ENCODE measurements around the gene GPR176.

DNA sequence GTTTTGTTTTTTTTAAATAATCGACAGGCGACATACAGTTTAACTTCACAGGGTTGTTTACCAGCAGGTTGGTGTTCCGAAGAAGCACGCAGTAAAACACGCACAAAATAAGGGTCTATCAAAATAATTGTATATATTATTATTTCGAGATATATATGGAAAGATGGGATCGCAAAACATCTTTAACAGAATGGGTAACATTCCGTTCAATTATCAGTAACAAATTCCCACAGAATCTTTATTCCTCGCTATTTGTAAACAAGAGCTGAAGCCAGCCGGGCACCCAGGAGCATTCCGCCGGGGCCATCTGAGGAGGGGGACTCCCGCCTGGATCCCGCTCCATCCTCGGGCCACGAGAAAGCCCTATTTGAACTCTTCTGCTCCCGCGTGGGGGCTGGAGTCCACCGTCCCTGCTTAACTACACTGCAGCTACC lies 768 bp downstream of the GPR176 start:
- PRO-cap, result no peak
- RAMPAGE, long total RNA, 4 experiments, result no peak in any of the 4 experiments

DNA sequence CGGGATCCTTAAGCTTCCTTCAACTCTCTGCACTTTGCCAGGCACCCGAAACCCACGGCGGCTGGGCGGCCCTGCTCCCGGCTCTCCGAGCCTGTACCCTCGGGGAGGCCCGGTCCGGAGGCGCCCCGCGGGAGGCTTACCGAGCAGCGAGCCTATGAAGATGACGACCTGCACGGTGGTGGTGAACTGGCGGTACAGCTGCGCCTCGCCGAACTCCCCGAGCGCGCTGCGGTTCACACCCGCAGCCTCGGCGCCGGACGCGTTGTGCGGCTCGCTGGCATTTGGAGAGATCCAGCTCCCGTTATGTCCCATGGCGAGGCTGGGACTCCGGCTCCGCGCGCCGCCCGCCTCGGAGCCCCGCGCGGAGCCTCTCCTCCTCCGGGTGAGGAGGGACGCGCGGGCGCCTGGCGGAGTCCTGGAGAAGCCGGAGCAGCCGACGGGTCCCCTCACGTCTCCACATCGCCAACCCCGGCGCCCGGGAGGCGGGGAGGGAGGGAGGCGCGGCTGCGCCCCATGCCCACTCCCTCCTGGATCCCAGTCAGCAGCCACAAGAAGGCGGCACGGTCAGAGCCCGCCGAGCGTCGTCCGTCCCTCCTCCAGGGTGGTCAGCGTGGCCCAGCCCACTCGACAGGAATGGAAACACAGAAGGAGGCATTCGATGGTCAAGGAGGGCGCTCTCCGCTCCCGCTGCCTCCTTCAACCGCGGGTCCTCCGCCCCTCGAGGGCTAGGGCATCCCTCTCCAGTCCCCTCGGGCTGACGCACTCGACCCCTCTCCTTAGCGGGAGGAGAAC lies at the start of gene GPR176:
Gene GPR176 (minus strand): TSS at position 552 of the 792 bp plus-strand sequence.
- PRO-cap, result bidirectional peak, plus-strand start at position 654 of the sequence, minus-strand start at position 635 of the sequence
- RAMPAGE, long total RNA, 4 experiments, result start-site peak on the minus strand in 2 of 4 experiments, centred at positions 448 to 553 of the sequence, 7 to 27 reads per replicate

GRCh38 chr15:40045569-40045903 lies 6.6 kb upstream of the SRP14 start:
- PRO-cap, result bidirectional peak, plus-strand start at chr15:40045774, minus-strand start at chr15:40045715
- RAMPAGE, long total RNA, 4 experiments, result no peak in any of the 4 experiments

GRCh38 chr15:40064529-40064996 lies 25.6 kb upstream of the SRP14 start:
- PRO-cap, result unidirectional peak, minus-strand start at chr15:40064782
- RAMPAGE, long total RNA, 4 experiments, result no peak in any of the 4 experiments

GRCh38 chr15:40075290-40076138 lies 33.2 kb downstream of the BMF start:
- PRO-cap, result no peak
- RAMPAGE, long total RNA, 4 experiments, result no peak in any of the 4 experiments

DNA sequence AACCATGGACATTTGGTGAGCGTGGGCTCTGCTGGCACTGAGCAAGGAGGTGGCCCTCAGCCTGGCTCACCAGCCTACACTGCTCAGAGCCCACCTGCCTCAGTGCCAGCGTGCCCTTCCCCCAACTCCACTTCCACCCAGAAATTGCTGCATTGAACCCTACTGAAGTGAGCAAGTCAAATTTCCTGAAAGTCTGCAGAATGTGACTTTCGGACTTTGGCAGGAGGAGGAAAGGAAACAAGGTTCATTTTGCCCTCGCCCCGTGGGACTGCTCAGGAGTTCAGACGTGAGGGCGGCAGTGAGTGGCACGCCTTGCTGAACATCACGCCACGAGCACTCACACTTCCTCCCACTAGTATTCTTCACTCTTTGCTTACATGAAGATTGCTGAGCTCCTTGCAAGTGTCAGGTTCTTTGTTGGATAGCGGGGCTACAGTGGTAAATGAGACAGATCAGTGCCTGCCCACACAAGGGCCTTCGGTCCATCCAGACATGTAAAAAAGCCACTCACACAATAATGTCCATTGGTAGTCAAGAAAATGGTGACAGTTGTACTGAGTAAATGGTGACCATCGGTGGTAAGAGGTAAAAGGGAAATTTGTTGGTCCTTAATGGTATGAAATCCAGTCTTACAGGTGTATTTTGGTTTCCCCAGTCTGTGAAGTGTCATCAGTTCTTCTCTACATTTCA lies 26.1 kb downstream of the BMF start:
- PRO-cap, result no peak
- RAMPAGE, long total RNA, 4 experiments, result no peak in any of the 4 experiments

GRCh38 chr15:40239996-40240860 lies 1.4 kb downstream of the PAK6 start:
- PRO-cap, result bidirectional peak, plus-strand start at chr15:40240284, minus-strand start at chr15:40240228; bidirectional peak, plus-strand start at chr15:40240619, minus-strand start at chr15:40240528
- RAMPAGE, long total RNA, 4 experiments, result start-site peak on the plus strand in 3 of 4 experiments, at chr15:40240614-40240649 at its widest, 20 to 83 reads per replicate

DNA sequence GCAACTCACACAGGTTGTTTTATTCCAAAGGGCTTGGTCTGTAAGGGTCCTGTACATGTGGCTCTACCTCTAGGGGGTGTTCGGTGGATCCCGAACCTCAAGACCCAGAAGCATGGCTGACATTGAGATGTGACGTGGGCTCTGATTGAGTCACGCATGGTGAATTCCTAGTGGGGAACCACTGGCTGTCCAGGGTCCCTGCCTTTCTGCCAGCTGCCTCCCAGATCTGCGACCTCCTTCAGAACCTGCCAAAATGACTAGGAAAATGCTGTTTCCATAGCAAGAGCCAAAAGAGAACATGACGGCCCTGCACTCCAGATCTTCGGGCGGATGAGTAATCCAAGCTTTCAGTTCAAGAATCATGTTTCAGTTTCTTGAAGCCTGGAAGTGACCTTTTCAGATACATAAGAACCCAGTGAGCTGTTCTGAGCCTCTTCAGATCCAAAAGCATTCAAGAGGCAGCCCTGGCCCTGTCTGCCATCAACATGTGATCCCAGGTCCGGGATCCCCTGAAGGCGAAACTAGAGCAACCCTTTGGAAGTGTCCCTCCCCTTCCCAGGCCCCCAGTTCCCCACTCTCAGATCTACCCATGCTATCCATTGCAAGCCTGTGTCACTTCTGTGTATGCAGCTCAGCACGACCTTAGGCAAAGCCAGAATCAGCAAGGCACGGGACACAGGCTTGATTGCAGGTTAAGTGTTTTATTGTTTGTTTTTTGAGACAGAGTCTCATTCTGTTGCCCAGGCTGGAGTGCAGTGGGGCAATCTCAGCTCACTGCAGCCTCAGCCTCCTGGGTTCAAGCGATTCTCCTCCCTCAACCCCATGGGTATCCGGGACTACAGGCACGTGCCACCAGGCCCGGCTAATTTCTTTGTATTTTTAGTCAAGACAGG lies 19.7 kb downstream of the ANKRD63 start:
- PRO-cap, result no peak
- RAMPAGE, long total RNA, 4 experiments, result no peak in any of the 4 experiments

DNA sequence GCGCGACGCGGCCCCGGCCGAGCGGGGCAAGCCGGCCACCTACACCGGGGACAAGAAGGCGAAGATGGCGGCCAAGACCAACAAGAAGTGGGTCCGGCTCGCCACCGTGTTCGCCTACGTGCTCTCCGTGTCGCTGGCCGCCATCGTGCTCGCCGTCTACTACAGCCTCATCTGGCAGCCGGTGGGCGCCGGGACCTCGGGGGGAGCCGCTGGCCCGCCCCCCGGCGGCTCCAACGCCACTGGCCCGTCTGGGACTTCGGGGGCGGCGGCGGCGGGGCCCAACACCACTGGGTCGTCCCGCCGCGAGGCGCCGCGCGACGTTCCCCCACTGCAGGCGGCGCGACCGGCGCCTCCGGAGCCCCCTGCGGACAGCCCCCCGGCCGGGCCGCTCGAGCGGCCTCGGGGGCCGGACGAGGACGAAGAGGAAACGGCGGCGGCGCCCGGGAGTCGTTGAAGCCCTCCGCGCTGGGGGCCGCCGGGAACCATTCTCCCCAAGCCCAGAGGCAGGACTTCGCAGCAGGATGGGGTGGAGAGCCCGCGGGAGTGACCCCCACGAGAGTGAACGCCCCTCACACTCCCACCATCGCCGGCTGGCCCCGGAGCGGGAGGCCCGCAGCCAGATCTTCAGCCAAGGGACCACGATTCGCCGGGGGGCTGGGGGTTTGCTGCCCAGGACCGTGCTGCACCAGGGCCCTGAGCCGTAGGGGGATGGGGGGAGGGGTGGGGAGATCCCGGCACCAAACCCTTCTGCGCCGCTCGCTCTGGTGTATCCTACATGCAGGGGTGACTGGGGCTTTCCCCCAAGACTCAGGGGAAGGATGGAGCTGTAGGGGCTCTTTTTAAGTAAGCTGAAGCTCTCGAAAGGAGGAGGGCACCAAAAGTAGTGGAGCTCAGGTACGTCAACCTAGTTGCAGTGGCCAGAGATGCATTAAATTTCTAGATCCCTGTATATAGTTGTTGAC lies 853 bp downstream of the INAFM2 start:
- PRO-cap, result unidirectional peak, minus-strand start at position 483 of the sequence
- RAMPAGE, long total RNA, 4 experiments, result no peak in any of the 4 experiments

GRCh38 chr15:40325026-40325616 lies 1.6 kb downstream of the INAFM2 start:
- PRO-cap, result unidirectional peak, minus-strand start at chr15:40325396
- RAMPAGE, long total RNA, 4 experiments, result no peak in any of the 4 experiments

DNA sequence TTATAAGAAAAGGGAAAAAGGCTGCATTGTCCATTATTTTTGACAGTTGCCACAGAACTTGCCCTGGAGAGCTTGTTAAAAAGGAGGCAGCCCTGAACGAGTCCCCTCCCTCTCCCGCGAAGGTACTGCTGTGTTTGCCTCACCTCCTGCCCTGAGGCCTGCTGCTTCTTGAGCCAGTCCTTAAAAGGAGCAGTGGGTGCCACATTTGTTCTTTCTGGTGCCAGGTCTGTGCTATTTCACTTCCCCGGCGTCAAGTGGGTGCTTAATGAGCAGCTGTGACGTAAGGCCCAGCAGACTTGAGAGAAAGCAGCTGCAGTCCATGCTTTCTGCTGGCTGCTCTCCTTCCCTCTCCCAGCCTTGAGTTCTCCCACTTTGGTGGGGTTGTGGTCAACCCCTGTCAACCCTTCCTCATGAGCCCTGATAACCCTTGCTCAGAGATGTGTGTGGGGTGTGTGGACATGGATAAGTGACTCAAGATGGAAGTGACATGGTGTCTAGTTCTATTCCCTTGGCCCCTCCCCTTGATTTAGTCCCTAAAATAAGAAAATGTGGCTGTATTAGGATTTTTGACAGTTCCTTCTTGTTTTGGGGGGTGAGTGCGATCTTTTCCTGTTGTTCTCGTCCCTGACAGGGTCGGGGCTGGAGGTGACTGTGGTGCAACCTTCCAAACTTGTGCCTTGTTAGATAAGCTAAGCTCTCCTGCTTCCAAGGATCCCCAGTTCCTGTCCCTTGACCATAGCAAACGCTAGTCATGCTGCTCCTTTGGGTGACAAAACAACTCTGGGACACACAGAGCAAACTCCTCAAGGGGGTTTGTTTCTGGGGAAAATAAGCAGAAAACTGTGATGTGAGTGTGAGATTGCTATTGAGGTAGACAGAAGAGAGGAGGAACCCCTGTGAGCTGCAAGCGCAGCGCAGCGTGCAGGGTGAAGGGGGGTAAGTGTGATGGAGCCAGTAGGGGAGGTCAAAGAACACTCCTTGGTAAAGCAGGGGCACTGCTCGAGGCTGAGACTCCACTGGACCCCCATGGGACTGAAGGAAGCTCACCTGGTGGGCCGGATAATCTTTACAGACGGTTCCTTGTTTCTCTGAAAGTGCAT lies 7.1 kb downstream of the INAFM2 start:
- PRO-cap, result bidirectional peak, plus-strand start at position 293 of the sequence, minus-strand start at position 127 of the sequence
- RAMPAGE, long total RNA, 4 experiments, result no peak in any of the 4 experiments

GRCh38 chr15:40351943-40352925 lies 1.4 kb downstream of the PHGR1 start:
- PRO-cap, result no peak
- RAMPAGE, long total RNA, 4 experiments, result no peak in any of the 4 experiments

DNA sequence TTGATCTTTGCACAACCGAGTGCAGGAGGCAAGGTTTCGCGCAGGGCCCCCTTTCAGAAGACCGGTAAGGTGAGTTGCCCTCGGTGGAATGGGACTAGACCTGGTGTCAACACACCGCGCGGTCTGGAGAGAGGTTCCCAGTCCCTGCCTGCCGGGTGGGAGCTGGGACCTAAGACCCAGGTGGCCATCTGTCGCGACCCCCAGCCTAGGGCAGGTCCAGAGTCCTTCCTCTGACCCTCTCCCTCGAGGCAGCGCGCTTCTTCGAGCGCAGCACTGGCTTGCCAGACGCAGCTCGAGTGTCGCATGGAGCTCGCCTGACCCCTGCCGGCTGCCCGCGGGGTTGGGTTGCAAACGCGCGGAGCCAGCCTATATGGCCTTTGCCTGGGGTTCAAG lies 16.2 kb downstream of the IVD start:
- PRO-cap, result no peak
- RAMPAGE, long total RNA, 4 experiments, result no peak in any of the 4 experiments

DNA sequence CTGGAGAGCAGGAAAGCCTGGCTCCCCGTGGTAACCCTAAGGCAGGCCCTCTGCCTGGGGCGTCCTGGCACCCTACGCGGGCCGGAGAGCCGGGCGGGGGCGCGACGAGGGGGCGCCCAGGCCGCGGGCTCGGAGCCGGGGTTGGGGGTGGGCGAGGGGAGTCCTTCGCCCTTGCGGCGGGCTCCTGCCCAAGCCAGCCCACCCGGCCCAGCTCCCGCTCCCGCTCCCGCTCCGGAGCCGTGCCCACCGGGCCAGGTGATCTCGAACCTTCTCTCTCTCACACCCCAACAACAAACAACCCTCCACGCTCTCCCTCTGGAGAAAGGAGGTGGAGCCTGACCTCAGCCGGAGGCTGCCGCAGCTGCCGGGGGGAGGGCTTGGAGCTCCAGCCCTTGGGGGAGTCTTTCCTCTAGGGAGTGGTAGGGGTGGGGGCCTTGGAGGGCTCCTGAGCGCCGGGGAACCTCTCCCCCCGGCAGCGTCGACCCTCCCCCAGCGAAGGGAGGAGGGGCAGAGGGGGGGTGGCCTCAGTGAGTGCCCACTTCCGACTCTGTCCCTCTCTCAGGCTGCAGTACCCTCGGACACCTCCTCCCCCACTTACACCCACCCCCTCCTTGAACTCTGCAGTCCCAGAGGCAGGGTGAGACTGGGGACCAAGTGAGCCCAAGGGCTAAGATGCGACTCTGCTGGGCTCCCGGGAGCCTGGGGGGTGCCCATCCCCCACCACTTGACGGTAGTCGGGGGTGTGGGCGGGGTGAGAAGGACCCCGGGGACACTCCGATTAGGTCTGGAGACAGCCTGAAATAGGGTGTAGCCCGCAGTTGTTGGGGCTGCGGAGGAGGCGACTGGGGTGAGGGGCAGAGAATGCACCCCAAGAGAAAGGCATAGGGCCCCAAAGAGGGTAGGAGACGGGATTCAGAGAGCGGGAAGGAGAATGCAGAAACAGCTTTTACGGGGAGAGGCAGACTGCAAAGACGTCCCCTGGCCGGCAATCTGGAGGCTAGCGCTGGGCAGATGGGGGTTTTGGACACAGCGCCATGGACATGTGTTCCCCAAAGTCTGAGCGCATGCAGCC lies 4.4 kb upstream of the BAHD1 start:
- PRO-cap, result no peak
- RAMPAGE, long total RNA, 4 experiments, result no peak in any of the 4 experiments

DNA sequence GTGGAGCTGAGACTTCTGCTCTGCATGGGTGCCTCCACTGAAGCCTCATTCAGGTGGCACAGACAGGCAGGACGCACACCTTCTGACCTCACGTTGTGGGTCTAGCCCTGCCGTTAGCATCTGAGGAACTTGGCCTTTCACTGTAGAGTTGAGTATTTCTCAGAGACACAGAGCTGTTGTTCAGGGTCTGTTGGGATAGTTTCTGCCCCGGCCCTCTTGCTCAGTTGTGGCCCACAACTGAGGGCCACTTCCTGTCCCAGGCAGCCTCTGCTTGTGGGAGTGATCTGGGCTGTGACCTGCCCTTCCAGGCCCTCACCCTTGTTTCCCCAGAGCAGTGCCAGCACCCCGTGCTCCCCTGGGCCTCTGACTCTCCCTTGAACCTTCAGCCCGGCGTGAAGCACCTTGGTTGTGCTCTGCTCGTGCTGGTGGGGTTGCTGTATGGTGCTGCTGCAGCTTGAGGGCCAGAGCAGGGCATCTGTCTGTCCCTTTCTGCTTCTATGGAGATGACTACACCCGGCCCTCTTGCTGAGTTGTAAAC lies 11.6 kb downstream of the BAHD1 start:
- PRO-cap, result no peak
- RAMPAGE, long total RNA, 4 experiments, result no peak in any of the 4 experiments

GRCh38 chr15:40470368-40470472 lies 564 bp upstream of the CHST14 start:
- PRO-cap, result no peak
- RAMPAGE, long total RNA, 4 experiments, result no peak in any of the 4 experiments

DNA sequence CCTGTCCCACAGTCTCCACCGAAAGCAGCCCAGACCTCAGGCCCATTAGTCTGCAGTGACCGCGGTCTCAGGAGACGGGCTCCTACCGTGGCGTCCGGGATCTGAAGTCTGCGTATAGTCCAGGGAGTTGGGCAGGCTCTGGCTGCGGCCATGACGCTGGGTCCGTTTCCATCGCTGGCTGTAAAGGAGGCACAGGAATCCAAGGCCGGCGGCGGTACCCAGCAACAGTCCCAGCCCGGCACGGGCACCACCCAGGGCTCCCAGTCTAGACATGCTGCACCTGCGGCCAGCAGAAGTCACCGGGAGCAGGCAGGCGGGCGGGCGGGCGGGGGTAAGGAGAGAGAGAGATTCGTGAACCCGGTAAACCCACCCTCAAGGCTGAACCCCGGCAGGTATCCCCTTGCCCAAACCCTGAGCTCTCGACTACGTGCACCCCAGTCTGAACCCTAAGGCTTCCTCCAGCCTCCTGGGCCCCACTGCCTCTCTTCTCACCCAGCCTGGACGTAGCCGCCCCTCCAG lies 484 bp downstream of the RMDN3 start:
- PRO-cap, result bidirectional peak, plus-strand start at position 292 of the sequence, minus-strand start at position 182 of the sequence
- RAMPAGE, long total RNA, 4 experiments, result no peak in any of the 4 experiments

DNA sequence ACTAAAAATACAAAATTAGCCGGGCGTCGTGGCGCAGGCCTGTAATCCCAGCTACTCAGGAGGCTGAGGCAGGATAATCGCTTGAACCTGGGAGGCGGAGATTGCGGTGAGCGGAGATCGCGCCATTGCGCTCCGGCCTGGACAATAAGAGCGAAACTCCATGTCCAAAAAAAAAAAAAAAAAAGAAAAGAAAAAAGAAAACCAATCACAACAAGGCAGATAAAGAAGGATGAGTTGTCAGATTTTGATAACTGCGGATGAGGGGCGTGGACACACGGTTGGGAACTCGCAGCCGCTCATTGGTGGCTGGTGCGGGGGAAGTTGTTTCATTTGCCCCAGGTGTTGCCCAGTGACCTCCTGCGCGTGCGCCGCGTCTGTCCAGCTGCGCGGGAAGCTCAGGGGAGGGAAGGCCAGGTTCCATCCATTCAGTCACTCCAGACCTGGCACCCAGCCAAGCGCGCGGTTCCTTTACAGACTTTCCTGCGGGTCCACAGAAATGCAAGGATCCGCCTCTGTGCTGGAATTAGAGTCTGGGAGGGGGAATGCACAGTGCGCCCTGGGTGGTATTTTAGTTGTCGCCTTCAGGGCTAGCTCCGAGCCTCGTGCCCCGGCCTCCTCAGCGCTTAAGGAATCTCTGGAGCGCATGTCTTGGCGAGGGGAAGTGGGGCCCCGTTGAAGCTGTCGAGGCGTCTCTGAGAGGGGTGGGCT lies 769 bp upstream of the GCHFR start:
- PRO-cap, result no peak
- RAMPAGE, long total RNA, 4 experiments, result no peak in any of the 4 experiments

GRCh38 chr15:40825475-40825960 lies 3.0 kb downstream of the PPP1R14D start:
- PRO-cap, result no peak
- RAMPAGE, long total RNA, 4 experiments, result no peak in any of the 4 experiments

DNA sequence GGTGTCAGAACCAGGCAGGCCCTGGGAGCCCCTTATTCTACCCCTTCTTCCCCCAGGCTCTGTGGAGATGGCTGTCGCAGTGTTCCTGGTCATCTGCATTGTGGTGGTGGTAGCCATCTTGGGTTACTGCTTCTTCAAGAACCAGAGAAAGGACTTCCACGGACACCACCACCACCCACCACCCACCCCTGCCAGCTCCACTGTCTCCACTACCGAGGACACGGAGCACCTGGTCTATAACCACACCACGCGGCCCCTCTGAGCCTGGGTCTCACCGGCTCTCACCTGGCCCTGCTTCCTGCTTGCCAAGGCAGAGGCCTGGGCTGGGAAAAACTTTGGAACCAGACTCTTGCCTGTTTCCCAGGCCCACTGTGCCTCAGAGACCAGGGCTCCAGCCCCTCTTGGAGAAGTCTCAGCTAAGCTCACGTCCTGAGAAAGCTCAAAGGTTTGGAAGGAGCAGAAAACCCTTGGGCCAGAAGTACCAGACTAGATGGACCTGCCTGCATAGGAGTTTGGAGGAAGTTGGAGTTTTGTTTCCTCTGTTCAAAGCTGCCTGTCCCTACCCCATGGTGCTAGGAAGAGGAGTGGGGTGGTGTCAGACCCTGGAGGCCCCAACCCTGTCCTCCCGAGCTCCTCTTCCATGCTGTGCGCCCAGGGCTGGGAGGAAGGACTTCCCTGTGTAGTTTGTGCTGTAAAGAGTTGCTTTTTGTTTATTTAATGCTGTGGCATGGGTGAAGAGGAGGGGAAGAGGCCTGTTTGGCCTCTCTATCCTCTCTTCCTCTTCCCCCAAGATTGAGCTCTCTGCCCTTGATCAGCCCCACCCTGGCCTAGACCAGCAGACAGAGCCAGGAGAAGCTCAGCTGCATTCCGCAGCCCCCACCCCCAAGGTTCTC lies 13.1 kb downstream of the SPINT1 start:
- PRO-cap, result no peak
- RAMPAGE, long total RNA, 4 experiments, result start-site peak on the plus strand in 2 of 4 experiments, centred at positions 214 to 646 of the sequence, 22 to 124 reads per replicate

All from esophagus squamous epithelium (tissue), 4 donors.